ENCODE measurements around a stretch of chr10.

DNA sequence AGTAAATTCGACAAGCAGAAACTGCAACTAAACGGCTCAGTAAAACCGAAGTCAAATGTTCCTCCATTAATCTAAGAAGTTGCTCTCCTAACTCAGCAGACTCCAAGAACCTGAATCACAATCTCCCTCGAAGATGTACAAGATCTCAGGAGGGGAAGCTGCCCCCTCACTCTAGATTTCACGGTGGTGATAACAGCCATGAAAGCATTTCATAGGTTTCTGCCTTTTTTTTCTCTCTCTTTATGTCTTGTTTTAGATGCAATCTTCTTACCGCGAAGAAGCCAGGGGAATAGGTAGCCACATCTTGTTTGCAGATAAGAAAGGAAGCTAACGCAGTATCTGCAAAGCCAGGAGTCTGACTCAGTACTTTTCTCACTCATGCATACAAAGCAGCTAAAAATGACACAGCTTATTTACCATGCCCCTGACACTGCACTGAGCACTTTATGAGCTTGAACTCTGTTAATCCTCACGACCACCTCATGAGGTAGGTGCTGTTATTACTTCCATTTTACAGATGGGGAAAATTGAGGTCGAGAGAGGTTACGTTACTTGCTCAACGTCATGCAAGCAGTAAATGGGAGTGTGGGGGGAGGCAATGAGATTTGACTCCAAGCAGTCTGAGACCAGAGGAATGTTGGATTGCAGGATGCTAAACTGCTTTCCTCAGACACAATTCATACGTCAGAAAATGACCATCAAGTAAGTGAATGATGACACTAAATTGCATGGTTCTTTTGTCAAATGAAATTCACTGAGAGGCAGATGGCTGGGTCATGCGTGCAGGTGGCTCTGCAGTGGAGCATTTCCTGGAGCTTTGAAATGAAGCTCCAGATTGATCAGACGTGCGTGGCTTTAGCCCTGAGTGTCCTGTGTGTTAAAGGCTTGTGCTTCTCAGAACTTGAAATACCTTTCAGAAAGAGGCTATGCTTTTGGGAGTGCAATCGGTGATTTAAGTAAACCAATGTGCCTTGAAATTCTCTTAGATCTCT lies 3.2 kb downstream of the MAP3K8 start:
- PRO-cap, result unidirectional peak, plus-strand start at position 764 of the sequence
- RAMPAGE, long total RNA, result no peak

DNA sequence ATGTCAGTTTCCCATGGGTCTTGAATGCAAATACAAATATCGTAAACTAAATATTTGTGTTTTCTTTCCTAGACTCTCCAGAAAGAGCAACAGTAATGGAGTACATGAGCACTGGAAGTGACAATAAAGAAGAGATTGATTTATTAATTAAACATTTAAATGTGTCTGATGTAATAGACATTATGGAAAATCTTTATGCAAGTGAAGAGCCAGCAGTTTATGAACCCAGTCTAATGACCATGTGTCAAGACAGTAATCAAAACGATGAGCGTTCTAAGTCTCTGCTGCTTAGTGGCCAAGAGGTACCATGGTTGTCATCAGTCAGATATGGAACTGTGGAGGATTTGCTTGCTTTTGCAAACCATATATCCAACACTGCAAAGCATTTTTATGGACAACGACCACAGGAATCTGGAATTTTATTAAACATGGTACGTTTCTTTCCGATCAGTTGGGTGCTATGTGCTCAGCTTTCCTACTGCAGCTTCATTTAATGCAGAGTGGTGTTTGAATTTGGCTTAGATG lies 4.9 kb downstream of the MAP3K8 start:
- PRO-cap, result no peak
- RAMPAGE, long total RNA, result no peak

DNA sequence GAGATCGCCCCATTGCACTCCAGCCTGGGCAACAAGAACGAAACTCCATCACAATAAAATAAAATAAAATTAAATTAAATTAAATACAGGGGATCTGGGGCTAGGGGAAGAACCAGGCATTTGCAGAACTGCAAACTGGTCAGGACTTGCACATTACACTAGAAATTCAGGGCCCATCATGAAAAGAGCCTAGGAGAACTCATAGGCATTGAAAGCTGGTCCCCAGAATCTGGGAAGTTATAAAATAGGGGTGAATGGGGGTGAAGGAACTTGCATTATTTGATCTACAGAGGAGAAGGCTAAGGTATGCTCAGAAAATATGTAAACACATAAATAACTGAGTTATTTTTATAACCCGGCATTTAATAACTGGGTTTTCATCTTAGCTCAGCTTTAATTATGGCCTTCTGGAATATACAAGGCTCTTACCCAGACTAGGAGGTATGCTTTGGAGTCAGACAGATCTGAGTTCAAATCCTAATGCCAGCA lies 10.5 kb downstream of the MAP3K8 start:
- PRO-cap, result no peak
- RAMPAGE, long total RNA, result no peak

DNA sequence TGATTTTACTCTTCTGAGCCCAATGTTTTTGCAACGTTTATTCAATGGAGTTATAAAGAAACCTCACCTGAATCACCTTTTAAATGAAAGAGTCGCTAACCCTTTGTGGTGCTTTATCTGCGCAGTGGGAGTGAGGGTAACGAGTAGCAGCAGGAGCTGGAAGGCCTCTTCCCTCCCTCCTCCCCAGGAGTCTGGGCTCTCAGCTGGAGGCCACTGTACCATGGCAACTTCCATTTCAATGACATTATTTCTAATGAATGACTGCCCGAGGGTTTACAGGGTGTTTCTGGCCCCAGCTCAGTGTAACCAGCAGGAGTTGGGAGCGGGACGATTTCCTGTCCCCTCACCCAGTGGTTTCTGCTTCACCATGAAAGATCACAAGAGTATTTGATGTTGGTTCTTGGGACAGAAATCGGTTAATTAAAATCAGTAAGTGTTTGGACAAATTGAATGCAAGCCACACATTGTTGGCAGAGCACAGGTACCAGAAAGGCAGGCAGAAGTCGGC lies 32.5 kb downstream of the LYZL2 start:
- PRO-cap, result no peak
- RAMPAGE, long total RNA, result no peak

DNA sequence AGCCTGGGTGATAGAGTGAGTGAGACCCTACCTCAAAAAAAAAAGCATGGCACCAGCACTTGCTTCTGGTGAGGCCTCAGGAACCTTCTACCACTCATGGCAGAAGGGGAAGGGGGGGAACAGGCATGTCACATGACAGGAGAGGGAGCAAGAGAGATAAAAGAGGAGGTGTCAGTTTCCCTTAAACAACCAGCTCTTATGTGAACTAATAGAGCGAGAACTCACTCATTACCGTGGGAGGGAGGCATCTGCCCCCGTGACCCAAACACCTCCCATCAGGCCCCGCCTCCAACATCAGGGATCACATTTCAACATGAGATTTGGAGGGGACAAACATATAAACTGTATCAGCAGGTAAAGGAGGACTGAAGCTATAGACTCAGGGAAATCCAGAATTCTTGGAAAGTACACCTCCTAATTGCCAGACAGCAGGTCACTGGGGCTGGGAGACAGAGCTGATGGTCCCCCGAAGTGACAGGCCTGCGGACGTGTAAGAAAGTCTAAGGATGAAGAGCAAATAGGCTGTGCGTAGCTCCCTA lies 186.6 kb upstream of the LYZL2 start:
- PRO-cap, result no peak
- RAMPAGE, long total RNA, result no peak

DNA sequence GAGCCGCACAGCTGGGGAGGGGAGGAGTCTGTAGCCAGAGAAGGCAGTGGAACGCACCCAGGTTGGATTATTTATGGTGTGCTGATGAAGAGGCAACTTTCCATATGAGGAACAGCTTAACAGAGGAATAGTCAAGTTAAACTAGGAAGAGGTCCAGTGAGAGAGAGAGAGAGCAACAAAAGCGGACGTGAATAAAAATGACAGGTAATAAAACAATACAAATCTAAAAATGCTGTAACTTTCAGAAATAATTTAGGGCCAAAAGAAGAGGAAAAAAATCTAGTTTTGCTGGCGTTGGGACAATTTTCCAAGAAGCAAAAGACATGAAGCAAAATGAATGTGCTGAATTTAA lies 190.9 kb downstream of the ZNF438 start:
- PRO-cap, result unidirectional peak, plus-strand start at position 146 of the sequence
- RAMPAGE, long total RNA, result no peak

GRCh38 chr10:30980947-30981440 lies 50.7 kb downstream of the ZNF438 start:
- PRO-cap, result unidirectional peak, plus-strand start at chr10:30981233
- RAMPAGE, long total RNA, result no peak

DNA sequence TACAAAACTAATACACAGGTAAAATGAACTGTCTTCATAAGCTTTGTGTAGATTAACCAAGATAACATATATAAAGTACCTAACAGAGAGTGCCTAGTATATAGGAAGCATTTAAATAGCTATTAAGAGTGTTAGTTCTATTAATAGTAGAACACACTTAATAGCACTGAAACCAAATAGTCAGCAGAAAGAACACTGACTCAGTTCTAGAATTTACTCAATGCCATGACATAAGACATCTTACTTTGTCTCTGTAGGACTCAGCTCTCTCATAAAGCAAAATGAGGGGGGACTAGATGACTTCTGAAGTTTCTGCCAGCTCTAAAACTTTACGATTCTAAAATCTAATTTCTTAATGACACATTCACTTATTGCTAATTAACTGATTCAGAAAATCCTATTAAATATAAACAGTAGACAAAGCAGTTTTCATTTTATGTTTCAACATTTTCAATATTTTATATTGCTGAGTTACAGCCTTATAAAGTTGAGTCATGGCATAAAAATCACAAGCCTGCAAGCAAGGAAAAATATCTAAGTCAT lies 24.0 kb downstream of the ZNF438 start:
- PRO-cap, result unidirectional peak, plus-strand start at position 274 of the sequence
- RAMPAGE, long total RNA, result no peak

DNA sequence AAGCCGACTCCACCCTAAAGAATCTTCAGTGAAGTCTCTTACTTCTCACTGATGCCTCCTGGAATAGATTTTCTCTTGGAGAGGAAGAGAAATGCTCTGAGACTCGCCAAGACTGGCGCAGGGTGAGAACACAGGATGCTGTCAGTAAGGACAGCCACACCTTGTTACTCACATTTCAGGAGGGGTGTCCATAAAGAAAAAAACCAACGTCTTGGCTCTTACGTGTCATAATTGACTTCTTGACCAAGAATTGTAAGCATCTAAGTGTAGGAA lies 43.7 kb upstream of the ZNF438 start:
- PRO-cap, result no peak
- RAMPAGE, long total RNA, result no peak

DNA sequence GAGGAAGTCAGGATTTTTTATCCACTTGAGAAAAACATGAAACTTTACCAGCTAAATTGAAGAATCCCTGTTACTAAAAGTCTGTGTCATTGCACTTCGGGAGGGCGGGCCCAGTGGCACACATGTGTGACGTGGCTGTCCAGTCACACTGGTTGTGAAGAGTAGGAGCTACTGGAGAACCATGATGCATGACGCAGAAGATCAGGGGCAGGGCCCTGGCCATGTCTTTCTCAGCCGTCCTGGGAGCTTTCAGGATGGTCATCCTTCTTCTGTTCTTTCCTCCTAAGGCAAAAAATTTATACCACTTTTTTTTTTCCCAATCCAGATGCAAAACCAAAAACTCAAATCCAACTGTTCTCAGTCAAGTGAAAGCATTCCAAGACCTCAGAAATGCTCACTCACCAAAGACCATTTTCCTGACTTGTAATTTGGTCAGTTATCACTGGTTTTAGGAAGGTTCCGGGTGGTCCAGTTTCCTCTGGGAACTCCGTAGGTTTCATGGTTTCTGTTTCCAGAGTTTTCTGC lies 118.6 kb upstream of the ZNF438 start:
- PRO-cap, result no peak
- RAMPAGE, long total RNA, result no peak

DNA sequence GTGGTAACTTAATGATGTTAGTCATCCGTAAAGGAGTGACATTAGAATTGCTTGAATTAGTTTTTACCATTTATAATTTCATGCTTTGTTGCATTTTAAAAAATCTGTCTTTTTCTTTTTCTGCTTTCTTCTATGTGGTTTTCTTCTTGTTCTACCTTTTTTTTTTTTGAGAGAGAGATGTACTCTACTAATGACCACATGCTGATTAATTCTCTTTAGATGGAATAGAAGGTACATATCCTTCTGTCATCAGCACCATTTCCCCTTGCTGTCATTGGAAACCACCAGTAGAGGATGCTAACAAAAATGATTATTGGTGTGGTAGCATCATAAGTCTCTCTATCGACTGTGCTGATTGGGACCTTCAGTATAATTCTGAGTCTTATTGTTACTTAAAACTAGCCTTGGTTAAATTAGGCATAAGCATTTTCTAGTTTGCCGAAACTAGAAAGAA lies 3.6 kb downstream of the ZEB1 start:
- PRO-cap, result no peak
- RAMPAGE, long total RNA, result no peak

GRCh38 chr10:31393613-31394430 lies 74.8 kb downstream of the ZEB1 start:
- PRO-cap, result no peak
- RAMPAGE, long total RNA, result no peak

- PRO-cap, result unidirectional peak, minus-strand start at chr10:31604372
- RAMPAGE, long total RNA, result no peak
Observed at GRCh38 chr10:31604079-31604610, 285.1 kb downstream of the ZEB1 start.

- PRO-cap, result no peak
- RAMPAGE, long total RNA, result no peak
Observed at GRCh38 chr10:31678013-31678584, 250.5 kb downstream of the ARHGAP12 start.

DNA sequence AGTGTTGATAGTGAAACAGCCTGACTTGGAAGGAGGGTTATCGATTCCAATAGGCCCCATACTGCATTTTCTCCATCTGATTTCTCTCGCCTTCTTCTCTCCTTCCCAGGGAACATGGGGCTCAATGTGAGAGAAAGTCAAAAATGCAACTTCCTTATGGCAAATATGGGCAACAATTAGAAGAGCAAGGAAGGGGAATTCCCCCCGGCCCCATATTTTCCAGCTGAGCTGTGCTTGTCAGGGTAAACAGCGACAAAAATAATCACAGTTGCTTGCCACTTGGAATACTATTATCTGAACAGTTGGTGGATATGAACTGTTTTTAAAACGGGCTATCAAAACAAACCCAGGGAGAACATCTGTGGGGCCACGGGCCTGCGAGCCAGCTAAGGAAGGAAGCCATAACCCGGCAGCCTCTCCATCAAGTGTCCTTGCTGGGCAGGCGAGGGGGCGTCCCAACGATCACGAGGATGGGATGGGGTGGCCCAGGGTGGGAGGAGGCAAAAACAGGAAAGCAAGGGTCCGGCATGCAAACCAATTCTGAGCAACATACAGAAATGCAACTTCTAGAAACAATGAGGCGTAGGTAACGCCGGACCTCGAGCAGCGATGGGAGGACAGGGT lies 228.5 kb downstream of the ARHGAP12 start:
- PRO-cap, result no peak
- RAMPAGE, long total RNA, result no peak

- PRO-cap, result no peak
- RAMPAGE, long total RNA, result no peak
Observed at GRCh38 chr10:31745422-31745972, 183.1 kb downstream of the ARHGAP12 start.

GRCh38 chr10:31884489-31884832 lies 44.2 kb downstream of the ARHGAP12 start:
- PRO-cap, result no peak
- RAMPAGE, long total RNA, result no peak

DNA sequence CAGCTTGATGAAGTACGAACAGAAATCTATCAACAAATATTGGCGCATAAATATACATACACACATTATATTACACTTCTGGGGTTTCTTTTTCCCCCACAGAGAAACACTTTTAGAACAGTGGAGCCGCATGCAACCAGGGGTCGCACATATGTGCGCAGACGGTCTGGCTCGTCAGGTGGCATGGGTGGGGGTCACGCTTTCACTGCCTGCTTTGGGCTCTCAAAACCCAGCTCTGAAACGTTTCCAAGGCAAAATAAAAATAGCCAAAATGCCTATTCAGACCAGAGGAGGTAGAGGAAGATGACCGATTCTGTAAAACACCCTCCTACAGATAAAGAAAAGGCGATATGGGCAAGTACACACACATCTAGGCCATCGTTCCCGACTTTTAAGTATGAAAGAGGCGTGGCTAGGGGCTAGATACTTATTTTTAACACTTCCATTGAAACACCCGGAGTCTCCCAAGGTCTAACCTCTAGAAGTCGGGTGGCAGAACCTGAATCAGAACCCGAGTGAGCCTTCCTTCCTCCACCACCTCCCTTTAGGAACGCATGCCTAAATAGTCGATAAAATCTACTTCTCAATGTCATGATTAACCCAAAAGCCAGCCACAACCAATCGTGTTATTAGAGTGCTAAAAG lies 1.5 kb downstream of the ARHGAP12 start:
- PRO-cap, result no peak
- RAMPAGE, long total RNA, result no peak

DNA sequence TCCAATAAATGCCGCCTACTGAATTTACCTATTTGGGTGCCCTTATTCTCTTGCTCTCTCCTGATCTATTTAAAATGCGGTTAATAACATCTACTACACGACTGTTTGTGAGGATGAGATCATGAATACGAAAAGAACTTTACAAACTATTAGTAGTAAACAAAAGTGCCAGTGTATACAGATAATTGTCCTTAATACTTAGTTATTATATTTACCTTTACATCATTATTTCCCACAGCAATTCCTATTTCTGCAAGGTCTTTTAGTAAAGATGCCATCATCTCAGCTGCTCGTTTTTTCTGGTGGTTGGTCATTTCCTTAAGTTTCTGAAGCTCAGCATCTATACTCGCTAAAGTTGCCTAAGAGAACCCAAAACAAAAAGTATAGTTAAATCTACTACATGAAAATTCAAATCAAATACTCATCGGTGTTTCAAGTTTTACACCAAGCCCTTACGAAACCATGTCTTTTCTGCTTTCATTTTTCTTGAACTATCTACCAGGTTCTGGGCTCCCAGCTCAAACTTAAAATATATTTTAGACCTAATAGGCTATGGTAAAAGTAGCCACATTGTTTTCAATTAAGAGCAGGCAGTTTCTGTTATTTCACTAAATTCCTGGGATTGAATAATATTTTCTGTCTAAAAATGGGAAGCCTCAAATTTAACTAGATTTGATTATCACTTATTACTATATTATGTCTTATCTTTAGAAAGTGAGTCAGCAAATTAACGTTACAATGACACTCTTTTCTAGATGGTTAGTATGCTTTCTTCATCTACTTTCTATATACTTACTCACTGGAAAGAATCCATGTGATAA lies 27.8 kb downstream of the KIF5B start:
- PRO-cap, result no peak
- RAMPAGE, long total RNA, result no peak

DNA sequence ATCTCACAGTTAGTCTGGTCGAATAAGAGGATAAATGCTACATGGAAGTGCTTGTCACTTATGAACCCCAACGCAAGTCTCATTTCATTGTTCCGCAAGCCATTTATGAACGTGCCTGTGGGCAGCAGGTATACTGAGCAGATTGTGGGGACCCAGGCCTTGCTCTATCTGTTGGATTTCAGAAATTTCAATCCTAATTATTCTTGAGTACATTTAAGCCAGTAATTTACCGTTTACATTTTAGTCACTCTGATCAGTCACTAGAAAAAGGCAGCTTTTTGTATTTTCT lies 80.7 kb downstream of the EPC1 start:
- PRO-cap, result no peak
- RAMPAGE, long total RNA, result no peak

Data from urinary bladder (tissue), 3 donors.